Temporal lobe (tissue), 2 donors: ENCODE measurements around the genes GBP7, GBP5 and HFM1.

- RAMPAGE, long total RNA = no peak
Measured at GRCh38 chr1:89116031-89116669, 9.8 kb downstream of the GBP2 start.

- RAMPAGE, long total RNA = no peak
Measured at GRCh38 chr1:89175679-89176478, at the start of gene GBP7. Gene GBP7 (minus strand): TSS chr1:89176003.

DNA sequence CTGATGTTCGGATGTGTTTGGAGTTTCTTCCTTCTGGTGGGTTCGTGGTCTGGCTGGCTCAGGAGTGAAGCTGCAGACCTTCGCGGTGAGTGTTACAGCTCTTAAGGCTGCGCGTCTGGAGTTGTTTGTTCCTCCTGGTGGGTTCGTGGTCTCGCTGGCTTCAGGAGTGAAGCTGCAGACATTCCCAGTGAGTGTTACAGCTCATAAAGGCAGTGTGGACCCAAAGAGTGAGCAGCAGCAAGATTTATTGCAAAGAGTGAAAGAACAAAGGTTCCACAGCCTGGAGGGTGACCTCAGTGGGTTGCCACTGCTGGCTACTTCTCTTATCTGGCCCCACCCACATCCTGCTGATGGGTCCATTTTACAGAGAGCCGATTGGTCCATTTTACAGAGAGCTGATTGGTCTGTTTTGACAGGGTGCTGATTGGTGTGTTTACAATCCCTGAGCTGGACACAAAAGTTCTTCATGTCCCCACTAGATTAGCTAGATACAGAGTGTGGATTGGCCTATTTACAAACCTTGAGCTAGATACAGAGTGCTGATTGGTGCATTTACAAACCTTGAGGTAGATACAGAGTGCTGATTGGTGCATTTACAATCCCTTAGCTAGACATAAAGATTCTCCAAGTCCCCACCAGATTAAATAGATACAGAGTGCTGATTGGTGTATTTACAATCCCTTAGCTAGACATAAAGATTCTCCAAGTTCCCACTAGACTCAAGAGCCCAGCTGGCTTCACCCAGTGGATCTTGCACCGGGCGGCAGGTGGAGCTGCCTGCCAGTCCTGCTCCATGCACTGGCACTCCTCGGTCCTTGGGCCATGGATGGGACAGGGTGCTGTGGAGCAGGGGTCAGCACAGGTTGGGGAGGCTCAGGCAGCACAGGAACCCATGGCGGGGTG lies at the start of gene GBP5:
TSS of gene GBP5 (minus strand) at position 298 of the 903 bp plus-strand sequence.
- RAMPAGE, long total RNA = no peak

- RAMPAGE, long total RNA = no peak
Measured at GRCh38 chr1:89310438-89310761, 37.7 kb upstream of the GBP5 start.

DNA sequence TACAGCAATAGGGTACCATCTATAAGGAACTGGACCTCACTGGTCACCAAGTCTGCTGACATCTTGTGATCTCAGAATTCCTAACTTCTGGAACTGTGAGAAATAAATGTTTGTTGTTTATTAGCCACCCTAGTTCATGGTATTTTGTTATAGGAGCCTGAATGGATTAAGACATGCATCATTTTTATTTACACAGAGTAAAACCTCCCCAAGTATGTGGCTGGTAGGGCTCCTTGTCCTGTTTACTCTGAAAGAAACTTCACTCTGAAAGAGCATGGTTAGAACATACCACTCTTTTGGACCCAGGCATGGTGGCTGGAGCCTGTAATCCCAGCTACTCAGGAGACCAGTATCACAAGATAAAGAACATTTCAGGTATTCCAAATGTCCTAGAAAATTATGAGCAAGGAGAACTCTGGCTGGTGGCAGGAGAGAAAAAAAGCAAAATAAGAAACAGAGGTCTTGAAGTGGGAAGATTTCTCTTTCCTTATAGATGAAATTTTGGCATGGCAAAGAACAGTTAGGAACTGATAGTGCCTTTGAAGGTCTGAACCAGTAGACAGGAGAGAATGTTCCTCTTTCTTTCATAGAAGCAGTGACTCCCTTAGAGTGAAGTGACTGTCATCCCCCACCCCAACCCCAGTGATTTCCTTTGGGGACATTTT lies 13.3 kb downstream of the LRRC8B start:
- RAMPAGE, long total RNA = no peak

DNA sequence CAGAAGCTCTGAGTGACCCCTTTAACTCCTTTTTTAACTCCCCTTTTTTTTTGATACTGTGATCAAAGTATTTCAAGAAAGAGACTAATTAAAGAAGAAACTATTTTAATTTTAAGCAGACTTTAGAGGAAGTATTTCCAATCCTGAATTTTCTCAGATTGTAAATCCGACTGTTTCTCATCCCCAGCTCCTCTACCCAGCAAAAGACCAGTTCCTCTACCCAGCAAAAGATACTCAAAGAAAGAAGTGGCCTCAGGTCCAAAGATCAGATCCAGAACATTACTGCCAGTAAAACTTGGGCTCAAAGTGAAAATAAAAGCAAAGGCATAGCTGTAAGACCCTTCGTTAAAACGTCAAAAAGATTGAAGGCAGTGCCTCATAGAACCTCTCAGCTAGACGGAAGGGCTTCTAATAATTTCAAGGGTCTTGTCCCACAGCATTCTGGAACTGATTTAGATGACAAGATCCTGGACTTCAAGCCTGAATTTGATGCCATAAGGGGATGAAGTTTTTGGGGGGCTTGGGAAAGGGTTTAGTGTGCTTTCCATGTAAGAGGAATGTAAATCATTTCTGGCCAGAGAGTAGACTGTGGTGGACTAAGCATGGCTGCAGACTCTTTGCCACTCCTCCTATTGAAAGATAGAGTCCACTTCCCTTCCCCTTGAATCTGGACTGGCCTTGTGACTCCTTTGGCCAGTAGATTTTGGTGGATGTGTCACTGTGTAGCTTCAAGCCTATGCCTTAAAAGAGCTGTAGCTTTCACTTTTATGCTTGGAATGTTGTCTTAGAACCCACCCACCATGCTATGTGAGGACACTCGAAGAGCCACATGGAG lies 50.1 kb downstream of the LRRC8B start:
- RAMPAGE, long total RNA = no peak

DNA sequence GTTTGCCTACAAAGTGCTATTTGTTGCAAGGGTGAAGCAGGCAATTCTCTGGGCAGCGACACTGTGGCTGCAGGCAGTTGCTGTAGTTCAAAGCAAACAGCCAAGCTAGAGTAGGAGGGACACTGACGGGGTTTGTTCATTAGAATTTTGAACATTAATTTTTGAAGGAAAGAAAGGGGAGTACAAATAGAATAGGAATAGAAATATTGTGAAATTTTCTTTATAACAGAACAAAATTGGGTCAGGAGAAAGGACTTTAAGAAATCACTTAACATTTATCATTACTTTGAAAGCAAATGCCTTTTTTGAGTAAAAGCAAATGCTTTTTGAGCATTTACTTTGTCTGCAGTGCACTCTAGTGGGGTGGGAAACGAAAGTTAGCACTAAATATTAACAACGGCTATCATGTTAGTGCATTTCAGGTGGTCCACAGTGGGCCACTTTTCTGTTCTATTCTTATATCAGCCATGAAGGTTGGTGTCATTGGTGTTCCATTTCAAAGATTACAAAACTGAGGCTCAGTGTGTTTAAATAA lies 13.2 kb downstream of the LRRC8D start:
- RAMPAGE, long total RNA = no peak

DNA sequence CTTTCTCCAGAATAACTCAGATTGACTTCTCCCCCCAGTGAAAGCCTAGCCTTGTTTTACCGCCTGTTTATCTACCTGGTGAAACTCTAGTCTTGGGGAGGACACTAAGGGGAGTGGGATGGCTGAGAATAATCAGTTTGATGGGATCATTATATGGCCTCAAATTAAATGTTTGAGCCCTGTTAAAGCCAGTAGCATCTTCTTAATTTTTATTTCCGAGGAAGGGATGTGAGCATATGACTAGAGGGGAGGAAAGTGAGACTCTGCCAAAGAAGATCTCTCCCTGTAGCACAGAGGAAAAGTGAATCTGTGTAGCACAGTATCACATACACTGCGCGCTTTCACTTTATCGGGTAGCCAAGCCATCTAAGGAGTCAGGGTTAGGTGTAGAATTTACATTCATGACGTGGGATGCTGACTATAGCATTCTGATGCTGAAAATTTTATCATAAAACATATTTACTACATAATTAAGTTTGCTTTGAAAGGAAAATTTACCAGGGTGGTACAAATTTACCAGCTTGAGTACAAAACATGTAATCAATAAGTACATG lies 24.0 kb downstream of the LRRC8D start:
- RAMPAGE, long total RNA = no peak

DNA sequence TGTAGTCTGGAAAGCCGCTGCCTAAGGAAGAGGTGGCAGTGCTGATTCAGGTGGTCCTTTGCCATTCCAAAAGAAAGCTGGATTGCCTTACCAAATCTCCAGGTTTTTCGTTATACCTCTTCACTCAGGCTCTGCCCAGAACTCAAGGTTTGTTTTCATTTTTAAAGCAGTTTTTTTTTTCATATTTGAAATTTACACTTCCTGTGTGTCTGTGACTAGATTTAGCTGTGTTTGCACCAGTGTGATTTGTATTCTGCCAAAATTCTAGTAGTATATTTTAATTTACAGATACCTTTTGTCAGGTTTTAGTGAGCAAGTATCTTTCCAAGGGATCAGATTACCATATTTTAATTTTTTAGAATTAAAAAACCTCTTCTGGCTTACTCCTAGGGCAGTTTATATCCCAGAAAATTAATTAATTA lies 25.7 kb downstream of the LRRC8D start:
- RAMPAGE, long total RNA = no peak

- RAMPAGE, long total RNA = no peak
Measured at GRCh38 chr1:89853459-89854565, 33.0 kb downstream of the LRRC8D start.

DNA sequence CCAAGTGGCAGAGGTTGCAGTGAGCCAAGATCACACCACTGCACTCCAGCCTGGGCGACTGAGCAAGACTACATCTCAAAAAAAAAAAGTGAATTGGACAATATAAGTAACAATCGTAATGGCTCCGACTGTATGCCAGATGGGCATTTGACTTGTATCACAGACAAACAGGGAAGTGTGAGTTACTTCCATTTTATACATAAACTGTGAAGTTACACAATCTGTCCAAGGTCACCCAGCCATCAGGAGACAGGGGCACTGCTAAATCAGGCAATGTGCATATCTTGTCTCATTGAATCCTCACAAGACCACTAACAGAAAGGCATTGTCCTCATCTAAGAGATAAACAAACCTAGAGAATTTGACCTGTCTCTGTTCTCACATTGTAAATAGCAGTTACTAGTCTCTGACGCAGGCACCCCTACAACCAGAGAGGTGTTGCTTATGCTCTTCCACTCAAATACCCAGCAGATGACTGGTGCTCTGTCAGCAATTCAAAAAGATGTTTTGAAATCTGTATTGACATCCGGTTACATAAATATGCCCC lies 52.1 kb upstream of the ZNF326 start:
- RAMPAGE, long total RNA = no peak

- RAMPAGE, long total RNA = no peak
Measured at GRCh38 chr1:89996346-89996867, 1.5 kb downstream of the ZNF326 start.

DNA sequence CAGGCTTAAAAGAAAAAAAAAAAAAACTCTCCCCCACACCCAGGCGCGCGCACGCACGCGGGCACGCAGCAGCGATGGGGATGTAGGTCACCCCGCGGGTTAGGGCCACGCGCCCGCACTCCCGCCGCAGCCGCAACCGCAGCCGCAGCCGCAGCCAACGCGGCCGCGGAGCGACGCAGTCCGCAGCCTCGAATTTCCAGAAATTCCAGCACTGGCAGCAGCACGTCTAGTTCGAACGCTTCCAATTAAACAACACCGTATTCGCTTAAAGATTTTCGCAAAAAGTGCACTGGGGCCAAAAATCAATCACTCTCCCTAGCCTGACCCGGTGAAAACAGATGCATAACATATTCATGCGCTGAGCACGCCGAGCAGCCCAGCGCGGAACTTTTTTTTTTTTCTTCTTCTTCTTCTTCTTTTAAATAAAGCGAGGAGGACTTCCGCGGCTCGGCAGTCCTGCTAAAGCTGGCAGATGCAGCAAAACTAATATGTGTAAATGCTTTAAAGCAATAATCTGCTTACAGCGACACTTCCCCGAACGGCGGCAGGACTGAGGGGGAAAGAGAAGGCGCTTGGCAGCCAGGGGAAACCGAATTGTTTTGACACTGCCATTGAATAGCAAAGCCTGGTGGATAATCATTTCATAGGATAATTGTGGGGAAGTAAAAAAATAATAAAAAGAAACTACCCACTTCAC lies 13.5 kb upstream of the BARHL2 start:
- RAMPAGE, long total RNA = no peak

DNA sequence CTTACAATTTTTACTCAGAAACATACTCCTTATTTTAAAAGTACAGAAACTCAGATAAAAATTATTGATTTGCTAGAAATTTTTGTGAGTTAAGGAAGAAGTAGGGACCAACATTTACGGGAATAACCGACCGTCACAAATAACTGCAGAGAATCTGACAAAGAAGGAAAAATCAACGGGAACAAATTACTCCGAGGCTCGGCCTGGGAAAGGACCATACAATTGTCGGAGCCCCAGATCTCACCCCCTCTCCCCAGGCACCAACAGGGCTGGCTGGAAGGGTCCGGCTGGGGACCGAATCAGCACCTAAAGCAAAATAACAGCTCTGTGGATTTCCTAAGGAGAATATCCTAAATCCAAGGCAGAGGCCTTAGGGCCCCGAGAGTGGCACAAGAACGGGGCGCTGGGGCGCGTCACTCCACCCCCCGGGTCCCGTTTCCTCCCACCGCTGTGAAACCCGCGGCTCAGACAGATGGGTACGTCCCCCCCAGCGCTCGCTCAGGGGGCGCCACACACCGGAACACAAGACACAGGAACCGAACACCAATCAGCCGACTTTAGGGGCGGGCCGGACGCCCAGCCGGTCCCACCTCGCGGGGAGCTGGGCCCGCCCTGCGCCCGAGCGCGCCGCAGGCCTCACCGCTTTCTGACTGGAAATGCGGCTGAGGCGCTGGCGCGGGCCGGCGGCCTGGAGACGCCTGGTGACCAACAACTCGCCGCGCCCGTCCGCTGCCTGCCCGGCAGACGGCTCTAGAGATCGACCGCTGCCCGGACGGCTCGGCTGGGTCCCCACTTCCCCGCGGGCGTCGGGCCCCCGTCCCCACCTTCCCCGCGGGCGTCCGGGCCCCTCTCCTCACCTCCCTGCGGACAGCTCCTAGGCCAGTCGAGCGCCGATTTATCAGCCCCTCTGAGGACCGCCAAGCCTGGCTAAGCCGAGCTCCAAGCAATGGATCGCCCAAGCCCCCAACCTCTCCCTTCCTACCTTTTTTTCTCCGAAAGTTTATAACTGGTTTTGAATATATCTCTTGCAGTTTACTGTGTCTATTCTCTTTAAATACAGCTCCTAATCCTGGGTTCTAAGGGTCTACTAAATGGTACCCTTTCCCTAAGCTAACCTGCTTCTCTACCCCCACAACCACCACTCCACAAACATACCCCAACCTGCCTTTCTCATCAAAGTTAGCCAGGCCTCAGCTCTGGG lies at the start of gene HFM1:
TSS of gene HFM1 (minus strand) at position 897 of the 1,201 bp plus-strand sequence.
- RAMPAGE, long total RNA = no peak

GRCh38 chr1:91499699-91500238 lies 882 bp upstream of the CDC7 start:
- RAMPAGE, long total RNA = no peak

GRCh38 chr1:91606536-91607317 lies 106.1 kb downstream of the CDC7 start:
- RAMPAGE, long total RNA = no peak

DNA sequence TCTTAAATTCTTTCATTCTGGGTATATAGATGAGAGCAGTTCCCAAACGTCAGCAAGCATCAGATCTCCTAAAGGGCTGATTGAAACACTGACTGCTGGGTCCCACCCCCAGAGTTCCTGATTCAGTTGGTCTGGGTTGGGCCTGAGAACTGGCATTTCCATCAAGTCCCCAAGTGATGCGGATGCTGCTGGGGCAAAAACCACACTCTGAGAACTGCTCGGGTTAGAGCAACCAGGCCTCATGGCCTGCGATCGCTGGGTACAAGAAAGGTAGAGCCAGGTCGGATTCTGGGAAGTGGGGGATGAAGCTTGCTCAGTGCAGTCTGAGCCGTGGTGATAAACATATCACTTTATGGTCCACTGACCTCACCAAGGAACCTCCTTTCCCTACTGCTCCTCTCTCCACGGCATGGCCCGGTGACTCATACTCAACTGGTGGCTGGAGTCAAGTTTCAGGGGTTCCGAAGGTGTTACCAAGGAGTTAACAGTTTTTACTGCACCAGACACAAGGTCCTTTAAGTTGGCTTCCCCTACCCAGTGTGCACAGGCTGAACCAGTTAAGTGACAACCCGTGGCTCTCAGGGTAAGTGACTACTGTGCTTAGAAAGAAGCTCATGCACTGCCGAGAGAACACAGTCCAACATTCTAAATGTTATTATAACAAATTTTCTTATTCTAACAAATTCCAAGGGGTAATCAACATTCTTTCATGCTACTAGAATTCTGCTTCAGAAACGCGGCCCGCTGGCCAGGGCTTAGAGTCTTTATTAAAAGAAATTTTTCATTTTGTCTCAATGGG lies 153.5 kb downstream of the TGFBR3 start:
- RAMPAGE, long total RNA = no peak

GRCh38 chr1:91751127-91751916 lies 134.6 kb downstream of the TGFBR3 start:
- RAMPAGE, long total RNA = no peak

DNA sequence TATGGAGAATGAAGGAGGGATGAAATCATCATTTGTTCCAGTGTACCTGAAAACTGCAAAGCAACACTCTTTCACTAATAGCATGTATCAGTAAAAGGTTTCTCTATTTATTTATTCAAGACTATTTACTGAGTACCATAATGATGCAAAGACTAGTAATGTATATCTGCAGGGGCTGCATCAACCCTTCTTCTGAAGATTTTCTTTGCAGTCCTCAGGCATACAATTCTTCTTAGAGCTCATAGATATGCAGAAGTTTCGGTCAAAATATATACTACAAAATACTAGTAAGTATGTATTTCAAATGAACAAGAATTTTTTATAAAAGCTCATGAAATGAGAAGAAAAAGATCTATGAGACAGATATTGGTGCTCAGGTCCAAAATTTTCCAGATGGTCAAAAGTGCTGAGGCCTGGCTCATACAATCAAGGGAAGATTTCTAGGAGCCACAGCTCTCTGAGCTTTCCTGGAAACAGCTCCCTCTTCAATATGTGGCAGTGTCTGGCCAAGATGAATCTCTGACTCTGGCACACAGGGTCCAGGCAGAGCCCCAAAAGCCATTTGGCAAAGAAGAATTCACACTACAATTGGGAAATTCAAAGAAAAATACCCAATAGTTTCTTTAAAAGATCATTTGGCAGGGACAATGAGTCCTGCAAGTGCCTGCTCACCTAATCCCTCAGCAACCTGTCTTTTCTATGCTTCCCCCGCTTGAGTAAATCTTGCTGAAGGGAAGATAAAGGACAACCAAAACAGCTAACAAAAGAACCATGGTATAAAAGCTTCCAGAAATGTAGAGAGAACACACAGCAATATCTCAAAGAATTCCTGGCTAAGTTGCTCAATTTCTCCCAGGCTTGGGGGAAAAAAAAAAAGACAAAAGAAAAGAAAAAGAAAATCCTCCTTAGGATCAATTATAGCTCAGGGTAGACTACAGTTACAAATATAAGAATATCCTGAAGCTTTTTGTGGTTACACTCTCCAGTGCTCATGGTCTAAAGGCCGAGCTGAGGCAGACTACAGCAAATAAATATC lies 124.7 kb downstream of the TGFBR3 start:
- RAMPAGE, long total RNA = no peak

DNA sequence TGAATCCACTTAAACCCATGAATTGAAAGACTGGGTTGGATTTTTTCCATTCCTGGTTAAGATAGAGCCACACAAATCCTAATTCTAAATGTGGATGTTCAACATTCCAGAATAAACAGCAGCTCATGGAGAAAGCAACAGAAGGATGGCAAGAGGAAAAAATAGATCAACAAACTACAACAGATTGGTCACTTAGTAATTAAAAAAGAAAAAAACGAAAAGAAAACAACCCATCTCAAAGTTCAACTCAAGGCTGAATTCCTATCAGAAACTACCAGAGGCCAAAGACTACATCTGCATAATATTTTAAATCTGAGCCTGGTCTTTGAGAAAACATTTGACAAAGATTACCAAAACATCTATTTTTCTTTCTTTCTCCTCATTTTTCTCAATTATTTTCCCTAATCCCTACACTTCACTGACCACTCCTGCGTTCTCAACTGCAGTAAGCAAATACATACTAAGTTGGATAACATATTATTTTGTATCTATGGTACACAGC lies 69.9 kb downstream of the TGFBR3 start:
- RAMPAGE, long total RNA = no peak